Measurements from ENCODE around the gene SLC14A1.

DNA sequence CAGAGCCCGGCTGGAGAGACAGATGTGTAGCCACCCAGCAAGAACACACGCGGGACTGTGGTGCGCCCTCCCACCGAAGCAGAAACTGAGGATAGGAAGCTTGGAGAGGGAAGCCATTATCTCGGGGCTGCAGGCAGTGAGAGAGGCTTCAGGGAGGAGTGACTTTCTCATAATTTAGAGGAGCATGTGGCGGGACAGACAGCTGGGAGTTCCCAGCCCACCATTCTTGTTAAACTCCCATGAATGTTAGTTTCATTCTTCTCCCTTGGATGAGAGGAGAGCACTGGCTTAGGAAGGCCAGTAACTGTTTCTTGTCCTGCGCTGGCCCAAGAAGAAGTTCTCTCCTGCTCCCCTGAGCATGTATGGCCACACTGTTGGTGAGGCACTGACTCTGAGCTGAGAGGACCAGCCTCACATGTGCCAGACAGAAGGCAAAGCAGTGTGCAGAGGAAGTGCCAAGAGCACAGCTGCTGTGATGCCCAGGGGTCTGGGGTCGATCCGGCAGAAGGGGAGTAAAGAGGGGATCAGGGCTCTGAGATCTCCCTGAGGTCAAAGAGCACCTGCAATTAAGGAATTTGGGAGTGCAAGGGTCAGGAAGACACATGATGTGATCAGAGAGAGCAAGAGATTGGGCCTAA is 96.6 kb downstream of the MAPRE2 start:
- CAGE, long polyA plus RNA, result no peak
- RRBS, result no CpG with 5 or more reads among the region's 10 CpGs

GRCh38 chr18:35159007-35159365 is 81.8 kb upstream of the ZNF397 start:
- CAGE, long polyA plus RNA, result no peak
- RRBS, result no CpG with 5 or more reads among the region's 3 CpGs

DNA sequence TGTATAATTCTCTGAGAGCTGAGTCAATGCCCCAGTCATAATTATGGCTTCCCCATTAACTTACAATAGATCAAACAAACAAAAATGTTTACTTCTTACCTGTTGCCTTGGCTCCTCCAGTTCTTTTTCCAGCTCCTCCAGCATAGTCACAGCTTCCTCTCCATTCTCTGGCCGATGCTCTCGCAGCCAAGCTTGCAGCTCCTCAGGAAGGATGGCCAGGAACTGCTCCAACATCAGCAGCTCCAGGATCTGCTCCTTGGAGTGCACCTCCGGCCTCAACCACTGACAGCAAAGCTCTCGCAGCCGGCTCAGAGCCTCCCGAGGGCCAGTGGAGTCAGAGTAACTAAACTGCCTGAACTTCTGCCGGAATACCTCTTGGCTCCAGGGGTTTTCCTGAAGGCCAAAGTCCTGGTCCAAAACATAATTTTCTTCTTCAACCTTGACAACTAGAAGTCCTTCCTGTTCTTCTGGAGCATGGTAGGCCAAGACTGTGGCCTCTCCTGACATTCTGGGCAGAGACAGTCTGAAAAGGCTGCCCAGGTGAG is 23.1 kb downstream of the ZNF397 start:
- CAGE, long polyA plus RNA, result no peak
- RRBS, result 90% methylated on average over 3 of the region's 7 CpGs

- CAGE, long polyA plus RNA, result no peak
- RRBS, result no CpG with 5 or more reads among the region's 4 CpGs
Observed at GRCh38 chr18:35409911-35410355, 32.8 kb upstream of the ZNF396 start.

DNA sequence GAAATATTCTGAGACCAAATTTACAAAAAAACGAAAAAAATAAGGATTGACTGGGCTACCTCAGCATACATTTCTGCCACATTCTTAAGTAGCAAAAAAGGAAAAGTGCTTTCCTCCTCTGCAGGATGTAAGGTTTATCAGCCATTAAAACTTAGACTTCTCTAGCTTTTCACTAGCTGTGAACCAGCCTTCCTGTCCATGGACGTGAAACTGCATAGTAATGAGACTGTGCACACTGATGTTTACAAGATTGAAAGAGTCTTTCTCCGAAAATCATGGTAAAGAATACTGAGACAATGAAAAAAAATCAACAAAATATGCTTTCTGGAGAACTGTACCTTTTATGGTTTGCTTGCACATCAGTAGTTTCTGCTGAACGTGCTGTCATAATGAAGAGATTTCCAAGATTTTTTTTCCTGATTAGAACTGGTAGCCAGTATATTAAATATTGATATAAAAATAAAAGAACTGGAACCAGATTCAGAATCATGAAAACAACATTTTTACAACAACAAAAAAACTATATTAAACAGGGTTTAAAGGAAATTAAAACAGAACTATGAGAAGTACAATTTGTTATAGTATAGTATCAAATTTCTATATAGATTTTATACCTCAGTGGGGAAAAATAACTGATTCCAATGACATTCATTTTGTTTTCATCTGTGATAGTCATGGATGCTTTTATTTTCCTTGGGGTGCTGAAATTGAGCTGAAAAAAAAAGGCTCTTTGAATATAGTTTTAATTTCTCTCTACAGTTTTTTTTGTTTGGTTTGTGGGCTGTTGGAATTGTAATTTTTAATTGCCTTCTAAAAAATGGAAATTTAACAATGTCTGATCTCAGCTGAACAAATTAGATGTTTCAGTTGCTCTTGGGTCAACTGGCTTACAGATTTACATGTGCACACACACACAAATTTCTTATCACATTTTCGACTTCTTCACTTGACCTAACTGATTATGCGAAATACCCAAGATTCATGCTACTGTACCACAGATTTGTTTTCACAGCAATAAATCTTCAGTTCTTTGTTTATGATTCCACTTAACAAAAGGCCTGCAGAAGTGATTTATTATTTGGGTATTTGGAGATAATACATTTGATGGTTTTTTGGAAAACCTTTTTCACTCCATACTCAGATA is 128.6 kb downstream of the GALNT1 start:
- CAGE, long polyA plus RNA, result no peak
- RRBS, result no CpG with 5 or more reads among the region's 6 CpGs

- CAGE, long polyA plus RNA, result no peak
- RRBS, result no CpG with 5 or more reads among the region's 8 CpGs
Observed at GRCh38 chr18:35861372-35862366, 110.8 kb upstream of the C18orf21 start.

GRCh38 chr18:36107688-36108326 is 21.3 kb downstream of the SLC39A6 start:
- CAGE, long polyA plus RNA, result no peak
- RRBS, result no CpG with 5 or more reads among the region's 2 CpGs

DNA sequence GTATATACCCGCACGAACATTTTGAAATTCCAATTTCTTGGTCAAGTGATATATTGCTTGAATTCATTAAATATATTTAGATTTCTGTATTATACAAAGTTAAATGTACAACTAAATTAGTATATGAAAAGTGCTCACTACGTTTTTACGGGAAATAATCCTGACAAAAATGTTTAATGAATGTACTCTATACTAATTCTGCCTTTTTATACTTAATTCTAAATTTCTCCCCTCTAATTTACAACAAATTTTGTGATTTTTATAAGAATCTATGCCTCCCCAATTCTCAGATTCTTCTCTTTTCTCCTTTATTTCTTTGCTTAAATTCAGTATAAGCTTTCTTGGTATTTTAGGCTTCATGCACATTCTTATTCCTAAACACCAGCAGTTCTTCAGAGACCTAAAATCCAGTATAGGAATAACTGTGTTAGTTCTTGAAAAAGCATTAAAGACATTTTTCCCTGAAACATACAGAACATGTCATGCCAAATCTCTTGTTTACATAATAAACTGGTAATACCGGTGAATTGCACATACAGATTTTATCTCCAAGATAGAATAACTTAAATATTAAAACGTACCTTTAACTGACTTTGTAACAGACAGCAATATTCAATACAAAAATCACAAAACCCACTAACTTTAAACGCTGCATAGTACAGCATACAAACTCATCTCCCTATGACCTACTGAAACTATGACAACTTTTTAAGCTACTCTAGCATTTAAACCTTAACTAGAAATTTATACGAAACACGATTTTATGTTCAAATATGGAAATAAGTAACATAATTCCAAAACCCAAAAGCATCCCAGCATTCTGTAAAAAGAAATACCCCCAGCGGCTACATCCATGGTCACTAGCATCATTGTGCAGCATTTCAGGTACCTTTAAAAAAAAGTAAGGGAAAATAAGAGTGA is 20.0 kb downstream of the SLC39A6 start:
- CAGE, long polyA plus RNA, result no peak
- RRBS, result no CpG with 5 or more reads among the region's 10 CpGs

- CAGE, long polyA plus RNA, result no peak
- RRBS, result no CpG with 5 or more reads among the region's 4 CpGs
Observed at GRCh38 chr18:36177431-36178426, 9.6 kb upstream of the MOCOS start.

DNA sequence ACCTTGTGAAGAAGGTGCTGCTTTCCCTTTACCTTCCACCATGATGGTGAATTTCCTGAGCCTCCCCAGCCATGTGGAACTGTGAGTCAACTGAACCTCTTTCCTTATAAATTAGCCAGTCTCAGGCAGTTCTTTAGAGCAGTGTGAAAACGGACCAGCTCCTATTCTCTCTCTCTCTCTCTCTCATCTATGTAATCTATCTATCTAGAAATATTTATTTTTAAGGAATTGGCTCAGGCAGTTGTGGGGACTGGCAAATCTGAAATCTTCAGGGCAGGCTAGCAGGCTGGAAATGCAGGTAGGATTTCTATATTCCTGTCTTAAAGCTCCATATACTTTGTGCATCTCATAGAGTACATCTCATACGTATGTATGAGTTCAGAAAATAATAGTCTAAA is 70.4 kb downstream of the FHOD3 start:
- CAGE, long polyA plus RNA, result no peak
- RRBS, result no CpG with 5 or more reads among the region's 2 CpGs

- CAGE, long polyA plus RNA, result no peak
- RRBS, result no CpG with 5 or more reads among the region's 11 CpGs
Observed at GRCh38 chr18:37450431-37450809, 115.2 kb downstream of the CELF4 start.

DNA sequence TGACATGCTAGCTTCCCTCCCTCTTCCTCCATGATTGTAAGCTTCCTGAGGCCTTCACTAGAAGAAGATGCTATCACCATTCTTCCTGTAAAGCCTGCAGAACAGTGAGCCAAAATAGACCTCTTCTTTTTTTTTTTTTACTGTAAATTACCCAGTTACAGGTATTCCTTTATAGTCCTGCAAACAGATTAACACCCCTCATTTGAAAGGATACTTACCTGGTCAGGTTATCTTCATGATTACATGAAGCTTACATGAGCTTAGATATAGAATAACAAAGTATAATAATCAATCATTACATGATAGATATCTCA is 1423.2 kb upstream of the CELF4 start:
- CAGE, long polyA plus RNA, result no peak

DNA sequence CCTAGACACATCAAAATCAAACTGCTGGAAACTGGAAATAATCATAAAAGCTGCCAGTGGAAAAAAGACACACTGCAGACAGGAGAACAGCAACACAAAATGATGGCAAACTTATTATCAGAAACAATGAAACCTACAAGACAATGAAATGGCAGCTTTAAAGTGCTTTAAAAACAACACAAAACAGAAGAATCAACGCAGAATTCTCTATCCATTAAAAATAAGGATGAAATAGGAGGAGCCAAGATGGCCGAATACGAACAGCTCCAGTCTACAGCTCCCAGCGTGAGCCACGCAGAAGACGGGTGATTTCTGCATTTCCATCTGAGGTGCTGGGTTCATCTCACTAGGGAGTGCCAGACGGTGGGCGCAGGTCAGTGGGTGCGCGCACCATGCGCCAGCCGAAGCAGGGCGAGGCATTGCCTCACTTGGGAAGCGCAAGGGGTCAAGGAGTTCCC is 323.5 kb upstream of the PIK3C3 start:
- CAGE, long polyA plus RNA, result no peak
- RRBS, result no CpG with 5 or more reads among the region's 14 CpGs

DNA sequence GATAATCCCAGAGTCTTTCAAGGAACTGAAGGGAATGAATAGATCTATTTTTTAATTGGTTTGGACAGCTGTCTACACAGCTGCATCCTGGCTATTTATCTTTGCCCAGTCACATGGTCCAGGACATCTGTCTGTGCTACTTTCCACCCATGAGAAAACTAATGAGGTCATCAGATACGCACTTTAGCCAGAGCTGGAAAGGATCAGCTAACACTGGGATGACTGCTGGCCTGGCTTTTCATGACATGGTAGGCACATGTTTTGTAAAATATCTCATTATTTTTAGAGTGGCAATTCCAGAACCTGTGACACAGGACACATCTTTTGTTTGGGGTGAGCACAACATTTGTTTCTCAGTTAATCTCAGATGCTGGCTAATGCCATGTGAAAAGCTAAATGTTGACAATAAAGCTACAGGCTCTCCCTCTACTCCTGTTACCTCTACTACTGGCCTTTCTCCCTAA is 500.8 kb downstream of the RIT2 start:
- CAGE, long polyA plus RNA, result no peak
- RRBS, result no CpG with 5 or more reads among the region's 1 CpG

DNA sequence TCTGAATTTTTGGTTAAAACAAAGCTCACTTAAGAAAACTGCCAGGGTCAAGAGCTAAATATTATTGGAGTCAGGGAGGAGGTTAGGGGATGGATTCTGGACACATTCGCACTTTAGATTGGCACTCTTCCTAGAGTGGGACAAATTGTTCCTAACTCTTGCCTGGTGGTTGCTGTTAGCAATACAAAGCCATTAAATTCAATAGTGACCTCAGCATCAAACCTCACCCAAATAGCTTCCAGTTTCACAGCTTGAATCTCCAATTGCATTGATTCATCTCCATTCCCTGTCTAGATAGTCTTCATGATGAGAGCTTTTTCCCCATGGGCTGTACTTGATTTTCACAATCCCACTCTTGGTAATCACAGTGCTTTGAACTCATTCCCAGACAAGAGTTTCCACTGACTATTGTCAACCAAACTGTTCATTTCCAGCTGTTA is 585.9 kb upstream of the SYT4 start:
- CAGE, long polyA plus RNA, result no peak
- RRBS, result no CpG with 5 or more reads among the region's 1 CpG

DNA sequence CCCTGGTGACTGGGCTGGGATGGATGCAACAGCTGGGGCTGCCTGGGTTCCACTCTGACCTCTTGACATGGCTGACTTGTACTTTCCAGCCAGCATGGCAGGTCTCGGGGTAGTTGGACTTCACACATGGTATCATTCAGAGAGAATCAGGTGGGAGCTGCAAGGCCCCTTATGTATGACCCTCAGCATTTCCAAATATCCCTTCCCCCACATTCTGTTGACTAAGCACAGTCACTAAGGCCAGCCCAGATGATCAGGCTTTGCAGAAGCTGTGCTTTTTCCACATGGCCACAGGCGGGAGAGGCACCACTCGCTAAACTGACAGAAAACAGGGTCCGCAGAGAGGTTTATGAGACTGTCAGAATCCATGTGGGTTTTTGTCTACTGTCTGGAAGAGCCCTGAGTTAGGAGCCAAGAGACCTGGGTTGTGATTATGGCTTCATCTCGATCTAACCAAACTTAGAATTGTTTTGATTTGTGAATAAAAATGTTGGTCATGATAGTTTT is 50.4 kb downstream of the SETBP1 start:
- CAGE, long polyA plus RNA, result no peak
- RRBS, result no CpG with 5 or more reads among the region's 5 CpGs

DNA sequence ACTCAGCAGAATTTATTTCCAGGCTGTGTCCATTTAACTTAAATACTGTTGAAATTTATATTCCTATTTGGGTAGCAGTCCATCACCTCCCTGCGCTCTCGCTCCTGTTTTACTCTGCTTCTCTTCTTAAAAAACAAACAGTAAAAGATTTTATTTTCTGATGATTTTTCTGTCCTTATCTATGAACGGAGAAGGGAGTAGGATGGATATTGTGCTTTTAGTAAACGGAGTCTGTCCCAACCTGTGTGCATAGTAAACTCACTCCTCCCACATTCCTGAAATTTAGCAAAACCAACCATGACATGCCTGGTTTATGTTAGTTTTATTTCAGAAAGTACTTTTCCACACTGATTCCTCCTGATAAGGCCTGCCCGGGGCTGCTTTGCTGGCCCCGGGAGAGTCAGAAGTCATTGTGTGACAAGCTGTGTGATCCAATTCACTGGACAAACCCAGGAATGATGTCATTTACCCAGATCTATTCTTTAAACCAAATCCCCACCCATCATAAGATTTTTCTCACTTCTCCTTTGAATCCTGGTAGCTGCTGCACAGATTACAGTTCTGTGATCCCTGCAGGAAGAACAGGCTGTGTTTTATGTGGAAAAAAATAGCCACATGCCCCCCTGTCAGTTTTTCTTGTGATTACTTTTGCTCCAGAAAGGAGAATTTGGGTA is 109.0 kb downstream of the SETBP1 start:
- CAGE, long polyA plus RNA, result no peak
- RRBS, result no CpG with 5 or more reads among the region's 6 CpGs

GRCh38 chr18:45066749-45067382 is 386.2 kb downstream of the SETBP1 start:
- CAGE, long polyA plus RNA, result no peak
- RRBS, result no CpG with 5 or more reads among the region's 2 CpGs

DNA sequence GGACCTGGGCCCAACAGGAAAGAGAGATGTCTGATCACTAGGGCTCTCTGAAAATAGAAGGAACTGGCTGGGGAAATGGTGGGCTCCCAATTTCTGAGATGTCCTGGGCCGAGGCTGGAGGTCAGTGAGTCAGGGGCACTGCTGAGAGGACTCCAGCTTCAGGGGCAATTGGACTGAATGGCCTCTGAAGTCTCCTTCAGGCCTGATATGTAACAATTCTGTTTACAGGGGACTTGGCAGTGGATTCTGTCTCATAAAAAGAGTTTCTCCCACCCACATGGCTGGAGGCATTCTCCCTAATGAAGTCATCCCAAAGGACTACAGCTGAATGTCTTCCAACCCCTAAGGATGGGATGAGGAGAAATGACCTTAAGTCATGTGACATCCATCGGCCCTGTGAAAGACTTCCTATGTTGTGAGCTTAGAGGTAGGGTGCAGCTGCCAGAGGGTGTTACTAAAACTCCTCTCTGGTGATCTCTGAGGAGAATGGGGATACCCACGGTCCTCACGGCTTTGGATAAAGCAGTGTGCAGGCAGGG is 27.1 kb upstream of the SLC14A2 start:
- CAGE, long polyA plus RNA, result no peak
- RRBS, result no CpG with 5 or more reads among the region's 4 CpGs

- CAGE, long polyA plus RNA, result no peak
- RRBS, result no CpG with 5 or more reads among the region's 3 CpGs
Observed at GRCh38 chr18:45723975-45724326, at the start of gene SLC14A1. SLC14A1 (plus strand) TSS chr18:45724181.

Data from BJ (cell line).